ENCODE data around the genes HSPG2 and LACTBL1.

GRCh38 chr1:21827132-21828185, 15.4 kb downstream of the LDLRAD2 start:
- PRO-cap: no peak

DNA sequence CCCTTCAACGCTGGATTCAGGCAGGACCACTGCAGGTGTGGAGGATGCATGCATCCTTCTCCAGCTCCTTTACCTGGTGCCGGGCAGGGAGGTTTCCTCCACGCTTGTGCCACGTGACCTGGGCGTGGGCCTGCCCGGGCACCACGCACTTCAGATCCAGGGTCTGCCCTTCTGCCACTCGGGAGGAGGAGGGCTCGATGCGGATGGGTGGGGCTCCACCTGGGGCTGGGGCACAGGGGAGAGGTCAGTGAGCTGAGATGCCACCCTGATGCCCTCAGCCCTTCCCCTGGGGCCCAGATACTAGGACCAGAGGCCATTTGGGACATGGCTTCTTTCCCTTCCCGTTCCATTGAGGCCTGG, 32.0 kb downstream of the LDLRAD2 start:
- PRO-cap: no peak

DNA sequence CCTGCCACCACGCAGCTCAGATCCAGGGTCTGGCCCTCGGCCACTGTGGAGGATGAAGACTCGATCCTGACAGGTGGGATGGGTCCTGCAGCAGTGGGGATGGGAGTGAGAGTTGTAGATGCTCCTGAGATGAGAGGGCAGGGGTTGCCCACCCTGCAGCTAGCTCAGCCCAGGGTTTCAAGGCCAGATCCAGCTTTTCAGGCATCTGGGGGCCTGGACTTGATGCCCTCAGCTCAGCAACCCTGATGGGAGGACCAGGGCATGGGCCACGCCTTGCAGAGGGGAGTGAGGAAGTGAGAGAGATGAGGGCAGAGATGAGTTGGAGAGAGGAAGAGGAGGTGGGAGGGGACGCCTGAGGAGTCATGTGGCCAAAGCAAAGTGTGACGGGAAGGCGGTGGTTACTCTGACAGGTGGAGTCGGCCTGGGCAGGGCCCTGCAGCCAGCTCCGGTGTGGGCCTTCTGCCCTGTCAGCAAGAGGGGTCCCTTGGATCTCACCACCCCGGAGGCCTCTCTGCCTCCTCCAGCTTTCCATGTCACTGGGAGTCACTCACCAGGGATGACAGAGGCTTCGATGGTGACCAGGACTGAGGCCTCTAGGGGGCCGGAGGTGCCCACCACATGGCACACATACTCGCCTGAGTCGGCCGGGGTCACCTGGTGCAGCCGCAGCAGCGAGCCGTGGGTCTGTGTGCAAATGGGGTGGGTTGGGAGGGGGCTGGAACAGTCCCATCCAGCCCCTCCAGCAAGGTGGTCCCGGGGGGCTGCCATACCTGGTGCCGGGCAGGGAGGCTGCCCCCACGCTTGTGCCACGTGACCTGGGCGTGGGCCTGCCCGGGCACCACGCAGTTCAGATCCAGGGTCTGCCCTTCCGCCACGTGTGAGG, 40.3 kb downstream of the LDLRAD2 start:
- PRO-cap: unidirectional peak, plus-strand start at position 378 of the sequence

DNA sequence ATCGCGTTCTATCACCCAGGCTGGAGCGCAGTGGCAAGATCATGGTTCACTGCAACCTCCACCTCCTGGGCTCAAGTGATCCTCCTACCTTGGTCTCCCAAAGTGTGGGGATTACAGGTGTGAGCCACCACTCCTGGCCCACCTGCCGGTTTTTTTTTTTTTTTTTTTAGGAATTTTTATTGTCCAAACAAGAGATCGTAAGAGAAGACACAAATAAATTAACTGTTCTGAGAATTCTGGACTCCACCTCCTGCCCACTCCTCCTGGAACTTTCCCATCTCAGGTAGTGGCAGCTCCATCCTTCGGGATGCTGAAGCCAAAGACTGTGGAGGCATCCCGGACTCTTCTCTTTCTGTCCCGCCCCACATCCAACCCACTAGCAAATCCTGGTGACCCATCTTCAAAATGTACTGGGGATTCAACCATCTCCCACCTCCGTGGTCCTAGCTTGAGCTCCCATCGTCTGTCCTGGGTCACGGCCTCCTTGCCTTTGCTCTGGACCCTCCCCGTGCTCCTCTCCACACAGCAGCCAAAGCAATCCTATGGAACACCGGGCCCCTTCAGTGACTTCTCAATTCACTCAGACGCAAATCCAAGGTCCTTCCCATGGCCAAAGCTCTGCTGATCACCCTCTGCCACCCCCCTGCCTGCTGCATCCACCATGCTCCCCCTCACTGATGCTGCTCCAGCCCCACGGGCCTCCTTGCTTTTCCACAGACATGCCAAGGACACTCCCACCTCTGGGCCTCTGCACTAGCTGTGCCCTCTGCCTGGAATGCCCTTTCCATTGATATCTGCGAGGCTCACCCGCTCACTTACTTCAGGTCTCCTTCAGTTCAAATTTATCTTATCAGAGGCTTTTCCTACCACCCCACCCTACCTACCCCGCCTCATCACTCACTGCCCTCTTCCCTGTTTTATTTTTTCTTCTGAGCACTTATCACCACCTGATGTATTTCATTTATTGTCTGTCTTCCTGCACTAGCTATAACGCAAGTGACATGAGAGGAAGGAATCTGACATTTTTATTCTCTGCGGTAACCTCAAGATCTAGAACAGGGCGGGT, 7.3 kb downstream of the HSPG2 start:
- PRO-cap: no peak

- PRO-cap: bidirectional peak, plus-strand start at chr1:21937582, minus-strand start at chr1:21937307; bidirectional peak, plus-strand start at chr1:21937838, minus-strand start at chr1:21937644
Measured at GRCh38 chr1:21937003-21938054, at the start of gene HSPG2. TSS of gene HSPG2 (minus strand) at chr1:21937310.

DNA sequence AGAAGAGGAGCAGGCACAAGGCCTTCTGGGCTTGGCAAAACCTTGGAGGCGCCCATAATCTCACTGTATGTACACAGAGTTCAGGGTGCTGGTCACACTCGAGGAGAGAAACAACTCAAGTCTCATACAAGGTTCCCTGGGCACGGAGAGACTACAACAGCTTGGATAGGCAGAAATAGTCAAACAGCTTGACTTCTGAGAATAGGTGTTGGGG, 3.1 kb upstream of the HSPG2 start:
- PRO-cap: no peak

- PRO-cap: no peak
Measured at GRCh38 chr1:22076258-22076609, 23.7 kb downstream of the CDC42 start.

GRCh38 chr1:22162976-22163578, 20.2 kb upstream of the WNT4 start:
- PRO-cap: no peak

DNA sequence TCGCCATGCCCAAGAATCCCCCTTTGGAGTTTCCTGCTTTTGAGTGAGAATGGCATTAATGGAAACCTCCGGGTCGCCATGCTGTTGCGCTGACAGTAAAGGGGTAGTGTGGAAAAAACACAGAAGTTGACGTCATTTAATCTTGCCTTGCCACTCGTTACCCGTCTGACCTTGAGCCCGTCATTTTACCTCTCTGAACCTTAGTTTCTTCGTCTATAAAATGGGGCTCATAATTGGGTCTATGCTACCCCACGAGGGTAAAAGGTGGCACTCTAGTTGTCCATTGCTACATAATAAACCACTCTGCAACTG, 130.1 kb upstream of the ZBTB40 start:
- PRO-cap: no peak

- PRO-cap: no peak
Measured at GRCh38 chr1:22343667-22344479, 107.8 kb upstream of the ZBTB40 start.

DNA sequence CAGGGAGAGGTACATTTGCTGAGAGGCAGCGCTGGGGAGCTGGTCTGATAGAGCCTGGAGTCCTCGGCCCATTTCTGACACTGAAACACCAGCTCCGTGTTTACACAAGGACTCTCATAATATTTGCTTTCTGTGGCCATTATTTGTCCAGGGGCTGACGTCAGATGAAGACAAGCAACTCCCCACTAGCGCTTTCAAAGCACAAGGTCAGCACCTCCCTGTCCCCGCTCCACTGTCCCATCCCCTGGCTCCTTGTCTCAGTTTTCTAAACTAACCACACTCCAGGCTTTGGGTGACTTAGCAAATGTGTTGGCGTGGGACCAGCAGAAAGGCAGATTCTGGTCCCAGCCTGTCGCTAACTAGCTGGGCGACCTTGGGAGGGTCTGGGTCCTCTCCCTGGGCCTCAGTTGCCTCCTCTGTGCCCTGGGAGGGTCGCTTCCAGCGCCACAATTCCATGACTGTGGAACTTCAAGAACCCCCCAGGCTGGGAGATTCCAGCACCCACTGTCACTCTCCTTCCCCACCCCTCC, 37.3 kb upstream of the ZBTB40 start:
- PRO-cap: unidirectional peak, minus-strand start at position 82 of the sequence

DNA sequence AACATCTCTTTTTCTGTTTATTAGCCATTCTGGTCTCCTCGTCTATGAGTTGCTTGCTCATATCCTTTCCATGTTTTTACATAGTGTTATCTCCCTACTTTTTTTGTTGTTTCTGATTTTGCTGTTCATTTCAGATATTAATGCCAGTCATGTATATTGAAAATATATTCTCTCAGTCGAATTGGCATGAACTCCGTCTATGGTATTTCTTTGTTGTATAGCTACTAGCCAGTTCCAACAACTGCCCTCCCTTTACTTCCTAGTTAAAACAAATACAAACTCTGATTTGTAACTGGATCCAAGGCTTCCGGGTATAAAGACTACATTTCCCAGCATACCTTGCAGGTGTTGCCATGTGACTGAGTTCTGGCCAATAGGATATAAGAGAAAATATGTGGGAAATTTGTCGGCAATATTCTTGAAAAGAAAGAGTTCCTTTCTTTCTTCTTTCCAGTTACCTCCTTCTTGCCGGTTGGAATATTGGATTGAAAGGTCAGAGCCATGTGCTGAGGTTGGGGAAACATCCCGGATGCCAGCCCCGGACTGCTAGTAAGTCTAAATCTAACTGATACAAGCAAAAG, 23.1 kb upstream of the ZBTB40 start:
- PRO-cap: no peak

- PRO-cap: no peak
Measured at GRCh38 chr1:22447489-22448323, 3.9 kb upstream of the ZBTB40 start.

- PRO-cap: no peak
Measured at GRCh38 chr1:22567368-22567813, 4.1 kb downstream of the EPHA8 start.

DNA sequence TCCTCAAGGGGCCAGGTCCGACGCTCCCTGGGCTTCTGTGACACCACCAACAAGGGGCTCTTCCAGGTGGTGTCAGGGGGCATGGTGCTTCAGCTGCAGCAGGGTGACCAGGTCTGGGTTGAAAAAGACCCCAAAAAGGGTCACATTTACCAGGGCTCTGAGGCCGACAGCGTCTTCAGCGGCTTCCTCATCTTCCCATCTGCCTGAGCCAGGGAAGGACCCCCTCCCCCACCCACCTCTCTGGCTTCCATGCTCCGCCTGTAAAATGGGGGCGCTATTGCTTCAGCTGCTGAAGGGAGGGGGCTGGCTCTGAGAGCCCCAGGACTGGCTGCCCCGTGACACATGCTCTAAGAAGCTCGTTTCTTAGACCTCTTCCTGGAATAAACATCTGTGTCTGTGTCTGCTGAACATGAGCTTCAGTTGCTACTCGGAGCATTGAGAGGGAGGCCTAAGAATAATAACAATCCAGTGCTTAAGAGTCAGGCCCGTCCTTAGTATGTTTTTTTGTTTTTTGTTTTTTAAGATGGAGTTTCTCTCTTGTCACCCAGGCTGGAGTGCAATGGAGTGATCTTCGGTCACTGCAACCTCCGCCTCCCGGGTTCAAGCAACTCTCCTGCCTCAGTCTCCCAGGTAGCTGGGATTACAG, 2.9 kb downstream of the C1QA start:
- PRO-cap: bidirectional peak, plus-strand start at position 390 of the sequence, minus-strand start at position 201 of the sequence

DNA sequence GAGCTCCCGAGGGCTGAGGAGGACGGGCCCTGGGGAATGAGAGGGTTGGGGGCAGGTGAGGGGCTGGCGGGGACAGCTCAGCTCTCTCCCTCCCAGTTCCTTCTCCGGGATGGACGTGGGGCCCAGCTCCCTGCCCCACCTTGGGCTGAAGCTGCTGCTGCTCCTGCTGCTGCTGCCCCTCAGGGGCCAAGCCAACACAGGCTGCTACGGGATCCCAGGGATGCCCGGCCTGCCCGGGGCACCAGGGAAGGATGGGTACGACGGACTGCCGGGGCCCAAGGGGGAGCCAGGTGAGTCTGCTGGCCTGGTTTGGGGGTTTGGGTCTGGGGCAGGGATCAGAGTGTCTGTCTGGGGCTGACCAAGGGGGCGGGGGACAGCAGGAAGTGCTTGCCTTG, 479 bp downstream of the C1QC start:
- PRO-cap: no peak

DNA sequence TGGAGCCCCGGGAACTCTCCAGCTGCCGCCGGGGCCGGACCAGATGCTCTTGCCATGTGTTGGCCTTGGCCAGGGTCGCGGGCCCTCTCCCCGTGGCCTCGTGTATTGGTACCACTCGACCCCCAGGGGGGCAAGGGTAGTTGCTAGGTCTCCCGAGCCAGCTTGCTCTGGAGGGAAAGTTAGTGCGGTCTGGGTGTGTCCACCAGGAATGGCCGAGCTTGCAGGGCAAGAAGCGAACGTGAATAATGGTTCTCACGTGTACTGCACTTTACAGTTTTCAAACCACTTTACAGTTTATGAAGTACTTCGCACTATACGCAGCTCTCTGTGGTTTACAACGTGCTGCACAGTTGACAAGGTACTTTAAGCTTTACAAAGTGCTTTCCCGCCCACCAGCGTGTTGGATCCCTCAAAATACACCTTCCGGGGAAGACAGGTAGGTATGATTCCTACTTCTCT, 1.1 kb downstream of the EPHB2 start:
- PRO-cap: bidirectional peak, plus-strand start at position 205 of the sequence, minus-strand start at position 214 of the sequence

GRCh38 chr1:22828808-22829435, 118.3 kb downstream of the EPHB2 start:
- PRO-cap: no peak

- PRO-cap: no peak
Measured at GRCh38 chr1:22972625-22973268, at the start of gene LACTBL1. TSS of gene LACTBL1 (minus strand) at chr1:22972866.

DNA sequence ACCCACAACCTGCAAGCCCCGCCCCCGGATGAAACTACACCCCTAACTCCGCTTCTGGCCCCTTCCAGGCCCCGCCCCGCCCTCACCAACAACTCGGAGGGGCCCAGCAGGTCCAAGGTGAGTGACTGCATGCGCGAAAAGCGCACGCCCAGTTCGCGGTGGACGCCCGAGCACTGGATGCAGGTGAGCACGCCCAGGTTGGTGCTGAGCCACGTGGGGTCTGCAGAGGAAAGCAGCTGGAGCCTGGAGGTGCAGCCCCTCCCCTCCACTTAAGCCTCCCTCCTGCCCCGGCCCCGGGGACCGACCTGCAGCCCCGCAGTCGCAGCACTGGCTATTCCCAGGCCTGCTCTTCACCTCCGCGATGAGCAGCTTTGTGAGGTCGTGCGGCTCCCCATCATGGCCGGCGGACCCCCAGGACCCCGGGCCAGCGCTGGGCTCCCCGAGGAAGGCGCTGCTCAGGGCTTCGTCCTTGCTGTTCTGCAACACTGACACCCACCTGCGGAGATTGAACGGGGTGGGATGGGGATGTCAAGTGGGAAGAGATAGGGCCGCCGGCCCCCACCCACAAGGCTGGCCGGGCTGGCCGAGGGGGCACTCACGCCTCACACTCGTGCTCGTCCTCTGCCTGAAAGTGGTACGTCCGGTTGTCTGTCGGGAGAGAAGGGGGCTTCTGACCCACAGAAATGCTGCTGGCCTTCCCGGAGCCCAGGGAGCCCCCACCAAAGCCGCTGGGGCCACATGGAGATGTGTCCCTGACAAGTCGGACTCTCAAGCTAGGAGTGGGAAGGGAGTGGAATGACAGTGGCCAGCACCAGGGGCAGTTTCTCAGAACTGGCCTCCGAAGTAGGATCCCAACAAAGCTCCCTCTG, 12.5 kb upstream of the TCEA3 start:
- PRO-cap: bidirectional peak, plus-strand start at position 151 of the sequence, minus-strand start outside the sequence

Data from left colon (tissue), 1 donor.